ENCODE measurements around a stretch of chr1.

- PRO-cap, result no peak
- RRBS, 2 experiments, result no CpG with 5 or more reads among the region's 7 CpGs
Observed at GRCh38 chr1:38498677-38499103, 360.9 kb downstream of the RRAGC start.

- PRO-cap, result no peak
- RRBS, 2 experiments, result no CpG with 5 or more reads among the region's 8 CpGs
Observed at GRCh38 chr1:38527092-38527710, 332.4 kb downstream of the RRAGC start.

DNA sequence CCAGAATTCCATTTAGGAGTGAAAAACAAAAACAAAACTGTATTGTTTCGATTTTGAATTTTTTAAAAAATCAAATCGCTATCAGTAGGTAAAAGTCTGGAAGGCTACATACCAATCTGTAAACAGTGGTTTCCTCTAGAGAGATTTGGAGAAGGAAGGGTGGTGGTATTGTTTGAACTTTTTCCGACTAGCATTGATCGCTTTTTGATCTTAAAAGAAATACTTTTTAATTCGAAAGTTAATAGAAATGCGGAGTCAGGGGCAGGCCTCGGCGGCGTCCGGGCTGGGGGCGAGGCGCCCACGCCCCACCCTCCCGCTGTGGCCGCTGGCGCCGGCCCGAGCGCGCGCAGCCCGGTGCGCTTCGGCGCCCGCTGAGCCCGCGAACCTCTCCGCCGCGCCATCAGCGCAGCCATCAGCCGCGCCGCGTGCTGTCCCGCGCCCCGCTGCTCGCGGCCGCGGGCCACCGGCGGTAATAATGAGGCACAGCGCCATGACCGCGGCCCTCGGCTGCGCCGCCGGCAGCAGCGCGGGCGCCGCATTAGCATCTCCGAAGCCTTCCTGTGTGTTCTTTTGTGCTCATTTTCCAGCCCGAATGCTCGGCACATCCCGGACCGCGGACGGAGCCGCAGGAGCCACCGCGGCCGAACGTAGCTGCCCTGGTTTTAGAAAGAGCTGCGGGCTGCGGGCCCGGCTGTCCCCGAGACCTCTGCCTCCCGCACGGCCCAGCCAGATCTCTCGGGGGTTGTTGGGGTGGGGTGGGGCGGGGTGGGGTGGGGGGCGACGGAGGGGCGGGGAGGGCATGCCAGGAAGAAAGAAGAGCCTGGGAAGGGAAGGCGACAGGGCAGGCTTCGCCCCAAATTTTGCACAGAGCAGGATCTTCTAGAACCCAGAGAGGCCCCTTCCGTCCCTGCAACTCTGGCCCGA is 55.5 kb downstream of the RRAGC start:
- PRO-cap, result no peak
- RRBS, 2 experiments, result 1 to 2% methylated on average over 34 to 48 of the region's 83 CpGs

GRCh38 chr1:38815838-38816595 is 43.6 kb downstream of the RRAGC start:
- PRO-cap, result no peak
- RRBS, 2 experiments, result 8% methylated on average over 1 of the region's 37 CpGs; no CpG with 5 or more reads in 1 of the 2 experiments

GRCh38 chr1:39082216-39082675 is 56.1 kb downstream of the NDUFS5 start:
- PRO-cap, result no peak
- RRBS, 2 experiments, result 10 to 23% methylated on average over 4 to 5 of the region's 11 CpGs

DNA sequence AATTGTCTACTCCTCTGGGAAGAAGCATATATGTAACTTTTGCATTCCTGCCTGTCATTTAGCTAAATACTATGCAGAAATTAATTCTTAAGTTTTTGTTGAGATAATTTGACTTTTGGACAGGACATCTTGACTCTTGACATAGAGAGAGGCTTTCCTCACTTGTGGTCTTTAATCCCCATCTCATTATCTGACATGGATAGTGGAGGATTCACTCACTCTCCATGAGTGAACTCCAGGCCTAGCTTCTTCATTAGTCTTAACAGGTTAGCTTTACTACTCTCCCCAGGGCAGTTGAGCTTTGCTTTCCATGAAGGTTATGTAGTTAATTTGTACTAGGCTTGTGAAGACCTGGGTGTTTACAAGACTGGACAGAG is 87.9 kb upstream of the MACF1 start:
- PRO-cap, result no peak

GRCh38 chr1:39266145-39266753 is 61.8 kb downstream of the MACF1 start:
- PRO-cap, result no peak
- RRBS, 2 experiments, result no CpG with 5 or more reads among the region's 1 CpG

GRCh38 chr1:39281972-39282629 is 77.6 kb downstream of the MACF1 start:
- PRO-cap, result no peak
- RRBS, 2 experiments, result no CpG with 5 or more reads among the region's 4 CpGs

GRCh38 chr1:39282934-39283865 is 78.7 kb downstream of the MACF1 start:
- PRO-cap, result no peak
- RRBS, 2 experiments, result no CpG with 5 or more reads among the region's 9 CpGs

DNA sequence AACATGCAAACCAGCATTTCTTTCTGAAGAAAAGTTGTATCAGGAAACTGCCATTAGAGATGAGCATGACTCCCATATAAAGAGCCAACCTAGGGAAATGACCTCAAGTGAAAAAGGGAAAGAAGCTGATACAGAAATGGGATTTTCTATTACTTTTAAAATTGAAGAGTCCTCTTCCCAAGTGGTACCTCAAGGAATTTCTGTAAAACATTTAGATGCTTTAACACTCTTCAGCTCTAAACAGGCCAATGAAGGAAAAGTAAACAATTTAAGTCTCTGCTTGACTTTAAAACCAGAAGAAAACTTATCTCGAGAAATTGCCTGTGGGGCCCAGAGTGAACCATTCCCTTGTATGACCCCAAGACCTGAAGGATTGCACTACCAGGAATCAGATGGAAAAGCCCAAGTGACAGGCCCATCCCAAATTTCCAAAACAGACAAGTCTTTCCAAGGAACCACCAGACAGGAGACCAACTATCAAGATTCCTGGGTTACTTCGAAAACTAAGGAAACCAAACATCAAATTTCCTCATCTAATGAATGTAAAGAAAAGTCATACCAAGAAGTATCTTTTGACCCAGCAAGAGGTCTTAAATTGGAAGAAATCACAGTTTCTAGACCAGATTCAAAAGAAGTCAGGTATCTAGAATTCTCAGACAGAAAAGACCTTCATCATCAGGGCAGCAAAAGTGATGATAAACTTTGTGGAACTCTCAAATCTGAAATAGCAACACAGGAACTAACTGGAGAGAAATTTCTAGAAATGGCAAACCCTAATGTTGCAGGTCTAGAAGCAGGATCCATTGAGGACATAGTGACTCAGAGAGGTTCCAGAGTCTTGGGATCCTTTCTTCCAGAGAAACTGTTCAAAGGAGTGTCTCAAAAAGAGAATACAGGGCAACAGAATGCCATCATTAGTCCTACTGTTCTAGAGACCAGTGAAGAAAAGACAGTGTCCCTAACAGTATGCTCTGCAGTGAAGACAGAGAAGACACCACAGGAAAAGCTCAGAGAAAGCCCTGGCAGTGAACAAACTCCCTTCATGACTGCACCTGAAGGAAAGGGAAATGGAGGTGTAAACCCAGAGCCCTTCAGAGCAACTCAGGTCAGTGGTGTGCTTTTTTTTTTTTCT is 131.4 kb downstream of the MACF1 start:
- PRO-cap, result no peak
- RRBS, 2 experiments, result no CpG with 5 or more reads among the region's 2 CpGs

DNA sequence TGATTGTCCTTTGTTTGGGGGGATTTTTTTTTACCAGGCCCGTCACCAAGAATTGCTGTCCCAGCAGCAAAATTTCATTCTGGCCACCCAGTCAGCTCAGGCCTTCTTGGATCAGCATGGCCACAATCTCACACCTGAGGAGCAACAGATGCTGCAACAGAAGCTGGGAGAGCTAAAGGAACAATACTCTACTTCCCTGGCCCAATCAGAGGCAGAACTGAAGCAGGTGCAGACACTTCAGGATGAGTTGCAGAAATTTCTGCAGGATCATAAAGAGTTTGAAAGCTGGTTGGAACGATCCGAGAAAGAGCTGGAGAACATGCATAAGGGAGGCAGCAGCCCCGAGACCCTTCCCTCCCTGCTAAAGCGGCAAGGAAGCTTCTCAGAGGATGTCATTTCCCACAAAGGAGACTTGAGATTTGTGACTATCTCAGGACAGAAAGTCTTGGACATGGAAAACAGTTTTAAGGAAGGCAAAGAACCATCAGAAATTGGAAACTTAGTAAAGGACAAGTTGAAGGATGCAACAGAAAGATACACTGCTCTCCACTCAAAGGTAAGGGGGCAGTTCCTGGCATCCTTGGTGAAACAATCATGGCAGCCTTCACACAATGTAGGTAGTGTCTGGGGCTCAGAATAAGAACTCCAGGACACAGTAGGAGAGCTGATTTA is 134.0 kb upstream of the BMP8A start:
- PRO-cap, result no peak
- RRBS, 2 experiments, result no CpG with 5 or more reads among the region's 5 CpGs

GRCh38 chr1:39369831-39370568 is 121.4 kb upstream of the BMP8A start:
- PRO-cap, result no peak
- RRBS, 2 experiments, result no CpG with 5 or more reads among the region's 5 CpGs

DNA sequence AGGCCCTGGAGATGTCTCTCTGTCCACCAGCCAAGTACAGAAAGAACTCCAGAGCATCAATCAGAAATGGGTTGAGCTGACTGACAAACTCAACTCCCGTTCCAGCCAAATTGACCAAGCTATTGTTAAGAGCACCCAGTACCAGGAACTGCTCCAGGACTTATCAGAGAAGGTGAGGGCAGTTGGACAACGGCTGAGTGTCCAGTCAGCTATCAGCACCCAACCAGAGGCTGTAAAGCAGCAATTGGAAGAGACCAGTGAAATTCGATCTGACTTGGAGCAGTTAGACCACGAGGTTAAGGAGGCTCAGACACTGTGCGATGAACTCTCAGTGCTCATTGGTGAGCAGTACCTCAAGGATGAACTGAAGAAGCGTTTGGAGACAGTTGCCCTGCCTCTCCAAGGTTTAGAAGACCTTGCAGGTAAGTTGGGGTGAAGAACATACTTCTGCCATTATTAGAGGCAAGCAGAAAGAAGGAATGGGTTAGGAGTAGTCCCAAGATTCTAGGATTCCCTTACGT is 105.9 kb upstream of the BMP8A start:
- PRO-cap, result no peak
- RRBS, 2 experiments, result no CpG with 5 or more reads among the region's 7 CpGs

- PRO-cap, result no peak
- RRBS, 2 experiments, result no CpG with 5 or more reads among the region's 1 CpG
Observed at GRCh38 chr1:39395357-39395923, 96.0 kb upstream of the BMP8A start.

DNA sequence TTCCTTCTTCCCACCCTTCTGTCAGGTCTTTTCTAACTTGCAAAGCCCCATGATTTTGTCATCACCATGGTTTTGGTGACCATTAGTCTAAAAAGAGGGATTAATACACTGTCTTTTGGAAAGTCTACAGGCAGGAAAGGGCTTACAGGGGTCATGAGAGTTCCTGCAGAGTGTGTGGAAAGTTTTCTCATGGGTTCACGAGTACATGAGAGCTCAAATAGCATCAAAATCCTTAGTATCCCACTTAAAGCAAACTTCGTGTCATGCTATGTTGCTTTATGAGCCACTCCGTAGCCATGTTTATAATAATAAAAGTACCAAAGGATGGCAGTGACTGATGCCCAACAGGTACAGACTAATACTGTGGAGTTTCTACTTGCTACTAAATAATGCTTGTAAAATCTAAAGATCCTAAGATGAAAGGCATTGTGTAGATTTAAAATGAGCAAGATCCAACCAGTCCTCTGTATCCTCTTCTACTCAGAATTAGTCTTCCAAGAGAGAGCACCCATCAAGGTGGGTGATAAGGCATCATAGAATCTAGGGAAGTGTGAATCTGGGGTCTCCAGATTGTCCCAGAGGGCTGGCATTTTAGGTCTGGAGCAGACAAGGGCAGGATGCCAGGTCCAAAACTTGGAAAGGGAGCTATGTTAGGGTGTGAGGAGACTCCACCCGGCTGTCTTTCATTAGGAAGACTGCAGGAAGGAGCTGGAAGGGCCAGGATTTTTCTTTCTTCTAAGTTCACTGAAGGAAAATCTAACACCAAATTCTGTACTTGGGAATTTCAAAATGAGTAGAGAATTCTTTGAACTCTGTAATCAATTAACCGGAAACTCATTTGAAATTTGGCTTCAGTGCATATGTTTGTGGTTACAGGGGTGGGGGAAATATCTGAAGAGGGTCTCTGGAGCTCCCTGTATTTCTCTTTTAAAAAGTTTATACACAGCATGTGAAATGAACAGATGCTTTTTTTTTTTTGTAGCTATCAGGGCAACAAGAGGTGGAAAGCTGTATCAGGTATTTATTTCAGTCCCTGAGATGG is 86.2 kb upstream of the BMP8A start:
- PRO-cap, result no peak
- RRBS, 2 experiments, result no CpG with 5 or more reads among the region's 5 CpGs

GRCh38 chr1:39409420-39410557 is 81.6 kb upstream of the BMP8A start:
- PRO-cap, result no peak
- RRBS, 2 experiments, result no CpG with 5 or more reads among the region's 37 CpGs

DNA sequence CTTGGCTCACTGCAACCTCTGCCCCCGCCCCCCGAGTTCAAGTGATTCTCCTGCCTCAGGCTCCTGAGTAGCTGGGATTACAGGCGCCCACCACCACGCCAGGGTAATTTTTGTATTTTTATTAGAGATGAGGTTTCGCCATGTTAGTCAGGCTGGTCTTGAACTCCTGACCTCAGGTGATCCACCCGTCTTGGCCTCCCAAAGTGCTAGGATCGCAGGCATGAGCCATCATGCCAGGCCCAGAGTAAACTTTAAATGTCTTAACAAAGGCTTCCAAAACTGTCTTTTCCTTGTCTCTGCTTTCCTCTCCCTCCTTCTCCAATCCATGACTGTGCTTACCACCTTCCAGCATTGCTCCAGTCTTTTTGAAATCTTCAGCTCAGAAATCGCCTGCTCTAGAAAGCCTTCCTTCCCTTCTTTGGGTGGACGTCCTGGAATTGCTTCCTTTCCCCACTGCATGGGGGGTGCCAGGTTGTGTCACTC is 17.4 kb upstream of the PABPC4 start:
- PRO-cap, result no peak
- RRBS, 2 experiments, result no CpG with 5 or more reads among the region's 9 CpGs

- PRO-cap, result no peak
- RRBS, 2 experiments, result no CpG with 5 or more reads among the region's 20 CpGs
Observed at GRCh38 chr1:39770160-39770525, 1.0 kb downstream of the OXCT2 start.

- PRO-cap, result no peak
- RRBS, 2 experiments, result 2 to 15% methylated on average over 3 of the region's 8 CpGs
Observed at GRCh38 chr1:39799778-39799977, 11.0 kb upstream of the BMP8B start.

- PRO-cap, result no peak
- RRBS, 2 experiments, result no CpG with 5 or more reads among the region's 5 CpGs
Observed at GRCh38 chr1:39852538-39852893, 30.8 kb downstream of the TRIT1 start.